SUDHL5 (cell line): ENCODE measurements around a stretch of chr12.

DNA sequence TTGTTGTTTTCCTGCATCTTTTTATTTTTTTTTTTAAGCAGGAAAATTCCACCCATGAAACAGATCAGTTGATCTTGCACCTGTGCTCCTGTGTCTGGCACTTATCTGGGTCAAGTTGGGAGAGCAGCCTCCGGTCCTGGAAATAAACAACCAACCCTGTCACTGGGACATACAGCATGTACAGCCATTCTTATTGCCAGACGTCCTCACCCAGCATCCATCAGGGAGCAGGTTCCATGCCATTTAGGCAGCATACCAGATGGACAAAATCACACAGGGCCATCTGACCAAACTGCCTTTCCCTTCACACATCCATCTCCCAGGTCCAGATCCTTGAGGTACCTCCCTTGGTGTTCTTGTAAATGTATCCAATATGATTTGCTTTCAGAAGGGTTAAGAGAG lies 266.1 kb upstream of the BTG1 start:
- PRO-cap: no peak

DNA sequence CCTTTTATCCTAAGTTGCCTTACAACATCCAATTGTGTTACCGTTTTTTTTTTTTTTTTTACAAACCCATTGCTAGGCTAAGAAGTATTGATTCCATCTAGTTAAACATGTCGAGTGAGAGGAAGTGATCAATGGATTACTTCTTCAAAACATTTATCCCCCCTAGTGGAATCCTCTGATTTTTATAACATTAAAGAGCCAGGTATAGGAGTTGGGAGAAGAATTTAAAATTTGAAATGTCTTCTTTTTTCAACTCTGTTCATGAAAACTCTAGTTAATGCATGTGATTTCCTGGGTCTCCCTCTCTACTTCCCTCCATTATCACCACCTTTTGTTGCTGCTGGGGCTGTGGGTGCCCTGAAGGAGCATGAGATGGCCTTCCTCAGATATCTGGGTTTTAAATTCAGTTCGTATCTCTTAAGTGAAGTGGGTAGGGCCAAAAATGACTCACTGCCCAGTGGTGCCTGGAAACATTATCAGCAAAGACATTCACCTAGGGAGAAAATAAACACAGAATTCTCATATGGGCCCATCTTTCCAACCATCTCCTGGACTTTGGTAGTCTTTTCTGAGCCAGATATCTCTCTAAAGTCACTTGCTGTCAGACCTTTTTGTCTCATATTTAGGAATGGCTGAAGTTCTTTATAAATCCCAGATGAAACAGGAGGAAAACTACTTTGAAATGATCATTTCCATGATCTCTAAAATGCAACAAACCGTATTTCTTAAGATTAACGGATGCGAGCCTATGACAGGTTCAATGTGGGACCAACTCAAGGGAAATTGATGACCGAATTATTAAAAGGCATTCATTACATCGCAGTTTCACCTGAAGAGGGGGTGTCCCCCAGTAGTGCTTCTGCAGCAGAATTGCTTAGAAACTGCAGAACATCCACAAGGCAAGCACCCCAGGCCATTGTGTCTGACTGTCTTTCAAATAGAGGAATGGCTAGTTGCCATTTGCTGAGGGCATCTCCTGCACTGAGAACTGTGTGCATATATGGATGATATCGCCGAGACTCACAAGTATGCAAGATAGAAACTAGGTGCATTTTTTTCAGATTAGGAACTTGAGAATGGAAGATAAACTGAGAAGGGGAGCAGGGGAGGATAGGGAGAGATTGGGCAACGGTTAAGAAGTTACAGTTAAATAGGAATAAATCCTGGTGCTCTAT lies 234.7 kb upstream of the PLEKHG7 start:
- PRO-cap: no peak

GRCh38 chr12:92469899-92470336 lies 232.9 kb upstream of the PLEKHG7 start:
- PRO-cap: no peak

DNA sequence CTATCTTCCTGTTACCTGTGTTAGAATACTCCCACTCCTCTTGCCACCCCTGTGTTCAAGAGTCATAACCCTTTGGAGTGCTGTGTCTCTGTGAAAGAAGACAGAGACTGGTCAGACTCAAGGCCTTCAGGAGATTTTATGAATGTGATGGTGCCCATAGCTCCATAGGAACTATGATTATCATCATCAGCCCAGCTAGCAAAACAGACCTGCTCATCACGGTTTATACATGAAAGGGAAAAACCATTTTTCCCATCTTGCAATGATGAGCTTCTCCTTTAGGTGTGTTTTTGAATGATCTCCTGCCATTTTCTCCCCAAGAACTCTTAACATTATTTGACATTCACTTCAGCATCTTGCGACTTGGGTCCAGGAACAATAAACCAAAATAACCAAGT lies 113.1 kb upstream of the PLEKHG7 start:
- PRO-cap: no peak

- PRO-cap: no peak
Measured at GRCh38 chr12:92780121-92780470, 77.3 kb downstream of the PLEKHG7 start.

GRCh38 chr12:92977034-92977782 lies 48.1 kb upstream of the EEA1 start:
- PRO-cap: no peak

GRCh38 chr12:92987799-92988323 lies 58.8 kb upstream of the EEA1 start:
- PRO-cap: no peak

- PRO-cap: no peak
Measured at GRCh38 chr12:92999805-93000445, 70.8 kb upstream of the EEA1 start.

GRCh38 chr12:93020384-93020999 lies 91.4 kb upstream of the EEA1 start:
- PRO-cap: no peak

GRCh38 chr12:93183806-93184859 lies 193.6 kb upstream of the NUDT4 start:
- PRO-cap: no peak

GRCh38 chr12:93378282-93379321 lies 877 bp downstream of the NUDT4 start:
- PRO-cap: unidirectional peak, plus-strand start at chr12:93378402; bidirectional peak, plus-strand start at chr12:93378771, minus-strand start at chr12:93378695

- PRO-cap: no peak
Measured at GRCh38 chr12:93380376-93381420, 3.0 kb downstream of the NUDT4 start.

DNA sequence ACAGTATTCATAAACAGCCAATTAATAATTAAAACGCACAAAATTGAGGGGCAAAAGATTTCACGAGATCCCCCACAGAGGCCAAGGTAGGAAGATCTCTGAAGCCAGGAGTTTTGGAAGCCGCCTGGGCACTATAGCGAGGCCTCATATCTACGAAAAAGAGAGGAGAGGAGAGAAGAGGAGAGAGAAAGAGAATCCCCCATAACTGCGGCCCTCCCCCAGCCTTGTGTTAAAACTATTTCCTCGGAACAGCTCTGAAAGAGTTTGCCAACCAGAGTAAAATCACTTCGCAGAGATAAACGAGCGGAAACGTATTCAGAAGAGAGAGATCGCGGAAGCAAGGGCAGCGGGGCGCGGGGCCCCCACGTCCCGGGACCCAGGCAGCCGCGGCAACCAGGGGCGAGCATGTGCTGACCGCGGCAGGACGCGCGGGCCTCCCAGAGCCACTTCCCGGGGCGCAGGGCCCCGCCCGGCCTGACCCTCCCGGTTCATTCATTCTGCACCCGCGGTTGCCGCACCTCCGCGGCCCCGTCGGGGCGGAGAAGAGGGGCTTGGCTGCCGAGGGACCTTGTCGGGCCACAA lies 784 bp downstream of the UBE2N start:
- PRO-cap: unidirectional peak, plus-strand start at position 314 of the sequence; unidirectional peak, plus-strand start at position 495 of the sequence

GRCh38 chr12:93448879-93449184 lies 7.1 kb upstream of the UBE2N start:
- PRO-cap: no peak

GRCh38 chr12:93536454-93537246 lies 35.8 kb upstream of the SOCS2 start:
- PRO-cap: no peak

DNA sequence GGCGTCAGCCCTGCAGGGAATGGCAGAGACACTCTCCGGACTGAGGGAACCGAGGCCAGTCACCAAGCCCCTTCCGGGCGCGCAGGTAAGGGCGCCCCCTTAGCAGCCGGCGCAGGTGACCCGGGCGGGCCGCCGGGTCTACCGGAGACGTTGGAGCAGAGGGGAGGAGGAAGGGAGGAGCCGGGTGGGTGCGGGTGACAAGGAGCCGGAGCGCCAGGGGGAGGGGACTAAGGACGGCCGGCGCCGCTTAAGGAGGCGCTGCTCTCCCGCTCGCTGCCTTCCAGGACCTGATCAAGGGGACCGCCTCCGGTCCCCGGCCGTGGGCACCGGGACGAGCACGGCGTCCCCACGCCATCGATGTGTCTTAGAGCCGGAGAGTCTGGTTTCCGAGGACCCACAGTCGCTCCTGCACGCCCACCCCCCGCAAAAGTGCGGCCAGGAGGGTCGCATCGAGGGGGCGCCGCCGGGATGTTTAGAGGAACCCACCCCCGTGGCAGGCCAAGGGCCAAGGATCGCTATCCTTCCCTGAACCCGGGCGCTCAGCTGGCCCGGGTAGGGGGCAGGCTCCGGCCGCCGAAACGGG lies 2.3 kb upstream of the SOCS2 start:
- PRO-cap: no peak

DNA sequence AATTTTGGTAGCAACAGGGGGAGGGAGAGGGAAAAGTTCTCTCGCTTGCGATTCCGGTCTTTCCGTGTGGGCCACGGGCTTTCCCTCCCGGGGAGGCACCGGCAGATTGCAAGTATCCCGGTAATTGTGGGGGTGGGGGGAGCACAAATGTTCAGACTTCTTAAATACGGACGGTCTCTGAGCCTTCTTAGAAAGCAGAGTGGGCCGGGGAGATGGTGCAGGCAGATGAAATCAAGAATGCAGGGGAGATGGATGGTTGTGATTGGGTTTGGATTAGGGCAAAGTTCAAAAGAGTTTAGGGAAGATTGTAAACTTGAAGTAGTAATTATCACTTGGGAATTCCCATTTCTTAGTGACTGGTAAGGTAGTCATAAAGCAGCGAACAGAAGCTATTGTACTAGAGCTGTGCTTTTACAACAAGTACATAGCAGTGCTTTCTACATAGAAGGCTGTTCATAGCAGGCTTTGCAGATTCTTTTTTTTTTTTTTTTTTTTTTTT lies 1.3 kb downstream of the SOCS2 start:
- PRO-cap: no peak

DNA sequence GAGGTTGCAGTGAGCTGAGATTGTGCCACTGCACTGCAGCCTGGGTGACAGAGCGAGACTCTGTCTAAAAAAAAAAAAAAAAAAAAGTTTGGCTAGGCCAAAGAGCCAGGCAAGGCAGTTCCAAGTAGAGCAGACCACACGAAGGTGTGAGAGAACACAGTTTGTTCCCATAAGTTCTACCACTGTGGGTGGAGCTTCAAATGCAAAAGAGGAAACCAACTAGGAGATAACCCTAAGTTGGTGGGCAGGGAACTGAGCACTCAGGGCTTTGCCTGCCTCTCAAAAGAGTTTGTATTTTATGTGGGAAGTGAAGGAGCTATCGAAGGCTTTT lies 15.1 kb downstream of the SOCS2 start:
- PRO-cap: no peak

DNA sequence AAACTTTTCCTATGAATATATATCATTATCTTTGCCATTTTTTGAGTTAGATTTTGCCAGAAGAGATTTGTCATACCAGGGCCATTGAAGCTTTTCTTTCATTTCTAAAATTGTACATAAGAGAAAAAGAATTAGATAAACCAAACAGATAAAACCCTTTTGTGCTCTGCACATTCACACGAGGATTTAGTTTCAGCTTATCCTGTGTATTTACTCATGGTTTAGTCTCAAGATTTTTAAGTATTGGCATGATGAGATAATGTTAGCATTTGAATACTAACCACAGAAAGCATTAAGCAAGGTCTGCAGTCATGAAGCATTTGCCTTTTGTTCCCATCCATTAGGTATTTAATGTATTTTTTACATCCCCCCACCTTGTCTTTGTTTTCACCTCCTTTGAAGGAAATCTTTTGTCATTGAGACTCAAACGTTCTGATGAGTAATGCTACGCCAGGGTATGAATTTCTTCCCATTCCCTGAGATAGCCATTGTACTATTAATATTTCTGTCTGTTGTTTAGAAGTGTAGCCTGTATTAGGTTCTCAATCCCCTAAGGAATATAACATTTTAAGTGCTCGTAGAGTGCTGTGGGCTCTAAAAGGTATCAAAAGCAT lies 22.1 kb downstream of the CRADD start:
- PRO-cap: no peak

GRCh38 chr12:93766674-93767487 lies 89.7 kb downstream of the CRADD start:
- PRO-cap: no peak